ENCODE data around the genes SHANK1, ACP4, KLK1, KLK14, VSIG10L, SIGLEC10 and ZNF649.

DNA sequence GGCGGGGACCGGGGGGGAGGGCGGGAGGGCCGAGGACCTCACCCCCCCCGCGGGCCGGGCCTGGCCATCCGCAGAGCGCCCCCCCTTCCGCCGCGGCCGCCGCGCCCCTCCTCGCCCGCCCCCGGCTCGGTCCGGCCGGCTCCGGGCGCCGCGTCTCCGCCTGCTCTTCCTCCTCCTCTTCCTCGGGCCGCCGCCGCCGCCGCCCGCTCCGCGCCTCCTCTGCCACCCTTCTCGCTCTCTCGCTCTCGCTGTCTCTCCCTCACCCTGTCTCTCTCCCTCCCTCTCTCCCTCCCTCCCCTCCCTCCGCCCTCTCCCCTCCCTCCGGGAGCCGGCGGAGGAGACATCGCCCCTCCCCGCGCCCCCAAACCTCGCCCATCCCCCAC lies at the start of gene SHANK1:
TSS of gene SHANK1 (minus strand) at position 256 of the 383 bp plus-strand sequence.
- RRBS, 2 experiments: 6% methylated on average over 27 to 28 of the region's 46 CpGs

DNA sequence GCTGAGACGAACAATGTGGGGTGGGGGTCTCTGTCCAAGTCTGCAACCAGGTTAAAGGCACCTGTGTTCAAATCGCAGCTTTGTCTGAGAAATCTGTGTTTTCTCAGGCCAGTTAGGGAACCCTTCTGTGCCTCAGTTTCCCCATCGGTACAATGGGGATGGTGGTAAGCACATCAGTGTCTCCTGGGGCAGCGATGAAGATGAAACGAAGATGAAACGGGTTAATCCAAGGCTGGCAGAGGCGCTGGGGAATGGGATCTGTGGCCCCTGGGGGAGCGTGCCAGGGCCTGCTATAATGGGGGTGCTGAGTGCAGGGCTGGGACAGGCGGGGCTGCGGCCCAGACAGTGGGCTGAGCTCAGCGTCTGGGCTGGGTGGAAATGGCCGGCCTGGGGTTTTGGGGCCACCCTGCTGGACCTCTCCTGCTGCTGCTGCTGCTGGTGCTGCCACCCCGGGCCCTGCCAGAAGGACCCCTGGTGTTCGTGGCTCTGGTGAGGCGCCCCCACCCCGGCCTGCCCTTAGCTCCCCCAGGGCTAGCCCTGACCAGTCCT lies at the start of gene ACP4:
TSS of gene ACP4 (plus strand) at position 379 of the 549 bp plus-strand sequence.
- RRBS, 2 experiments: 81 to 85% methylated on average over 4 of the region's 16 CpGs

DNA sequence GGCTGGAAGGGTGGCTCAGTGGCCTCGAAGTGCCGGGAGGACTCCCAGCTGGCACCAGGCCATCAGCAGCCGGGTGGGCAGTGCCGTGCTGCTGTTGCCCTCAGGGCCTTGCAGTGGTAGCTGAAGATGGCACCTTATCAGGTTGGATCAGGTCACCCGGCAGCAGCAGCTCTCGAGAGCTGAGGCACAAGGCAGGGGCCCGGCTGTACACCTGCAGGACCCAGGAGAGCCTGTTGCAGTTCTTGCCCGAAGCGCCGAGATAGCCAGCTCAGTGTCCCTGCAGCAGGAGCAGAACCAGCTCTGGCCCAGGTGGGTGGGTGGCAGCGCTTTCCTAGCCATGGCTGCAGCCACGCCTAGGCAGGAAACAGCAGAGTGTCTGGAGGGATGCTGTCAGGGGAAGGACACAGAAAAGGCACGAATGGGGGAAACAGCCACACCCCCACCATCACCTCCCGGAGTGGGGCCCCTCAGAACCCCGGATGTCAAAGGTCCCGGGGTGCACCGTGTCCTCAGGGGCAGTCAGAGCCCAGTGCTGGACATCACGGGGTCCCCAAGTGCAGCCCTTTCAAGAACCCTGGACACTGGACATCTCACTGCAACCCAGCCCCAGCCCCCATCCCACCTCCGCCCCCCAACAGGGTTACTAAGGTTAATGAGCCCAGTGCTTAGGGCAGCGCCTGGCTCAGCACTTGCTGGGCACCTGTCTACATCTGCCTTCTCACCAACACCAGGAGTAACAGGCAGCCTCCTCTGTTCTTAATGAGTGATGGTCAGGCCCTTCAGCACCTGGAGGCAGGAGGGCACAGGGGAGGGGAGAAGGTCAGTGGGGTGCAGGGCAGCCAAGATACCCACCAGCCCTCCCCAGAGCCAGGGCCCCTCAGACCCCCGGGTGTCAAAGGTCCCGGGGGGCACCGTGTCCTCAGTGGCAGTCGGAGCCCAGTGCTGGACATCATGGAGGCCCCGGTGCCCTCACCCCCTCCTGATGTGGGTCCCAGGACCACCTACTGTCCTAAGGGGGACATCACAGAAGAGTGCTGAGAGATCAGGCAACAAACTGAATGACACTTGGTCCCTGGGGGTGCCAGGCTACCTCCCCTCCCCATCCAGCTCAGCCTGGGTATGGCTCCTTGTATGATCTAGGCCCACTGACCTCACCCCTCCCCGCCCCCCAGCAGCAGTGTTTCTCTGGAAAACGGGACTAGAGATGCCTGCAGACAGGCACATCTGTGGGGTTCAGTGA lies 8.8 kb downstream of the ACP4 start:
- RRBS, 2 experiments: 96 to 98% methylated on average over 9 of the region's 27 CpGs

DNA sequence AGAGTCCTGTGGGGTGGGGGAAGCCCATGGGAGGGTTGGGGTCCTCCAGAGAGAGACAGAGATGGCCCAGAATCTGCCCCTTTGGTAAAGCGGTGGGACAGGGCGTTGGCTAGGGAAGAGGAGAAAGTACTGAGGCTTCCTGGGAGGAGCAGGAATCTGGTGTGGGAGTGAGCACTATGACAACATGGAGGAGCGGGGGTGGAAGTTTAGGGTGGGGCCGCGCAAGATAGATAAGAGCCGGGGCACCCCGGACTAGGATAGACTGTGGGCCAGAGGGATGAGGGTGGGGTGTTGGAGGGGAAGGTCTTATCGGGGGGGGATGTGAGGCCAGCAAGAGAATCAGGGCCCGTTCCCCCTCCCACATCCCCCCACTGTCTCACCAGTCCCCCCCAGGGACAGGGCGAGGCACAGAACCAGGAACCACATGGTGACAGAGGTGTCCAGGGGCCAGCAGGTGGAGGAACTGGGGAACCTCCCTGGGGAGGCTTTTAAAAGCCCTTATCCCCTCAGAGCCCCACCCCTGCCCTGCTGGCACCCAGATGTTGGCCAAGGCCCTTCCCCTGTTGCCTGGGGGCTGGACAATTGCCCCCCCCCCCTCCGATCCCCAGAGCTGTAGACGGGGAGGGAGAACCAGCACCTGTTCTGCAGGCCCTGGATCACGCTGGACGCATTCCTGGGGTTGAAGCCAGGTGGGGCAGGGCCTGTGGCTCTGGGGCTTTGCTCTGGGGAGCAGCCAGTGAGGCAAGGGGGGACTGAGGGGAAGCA lies at the start of gene KLK1:
TSS of gene KLK1 (minus strand) at position 465 of the 765 bp plus-strand sequence.
- RRBS, 2 experiments: no CpG with 5 or more reads among the region's 14 CpGs

DNA sequence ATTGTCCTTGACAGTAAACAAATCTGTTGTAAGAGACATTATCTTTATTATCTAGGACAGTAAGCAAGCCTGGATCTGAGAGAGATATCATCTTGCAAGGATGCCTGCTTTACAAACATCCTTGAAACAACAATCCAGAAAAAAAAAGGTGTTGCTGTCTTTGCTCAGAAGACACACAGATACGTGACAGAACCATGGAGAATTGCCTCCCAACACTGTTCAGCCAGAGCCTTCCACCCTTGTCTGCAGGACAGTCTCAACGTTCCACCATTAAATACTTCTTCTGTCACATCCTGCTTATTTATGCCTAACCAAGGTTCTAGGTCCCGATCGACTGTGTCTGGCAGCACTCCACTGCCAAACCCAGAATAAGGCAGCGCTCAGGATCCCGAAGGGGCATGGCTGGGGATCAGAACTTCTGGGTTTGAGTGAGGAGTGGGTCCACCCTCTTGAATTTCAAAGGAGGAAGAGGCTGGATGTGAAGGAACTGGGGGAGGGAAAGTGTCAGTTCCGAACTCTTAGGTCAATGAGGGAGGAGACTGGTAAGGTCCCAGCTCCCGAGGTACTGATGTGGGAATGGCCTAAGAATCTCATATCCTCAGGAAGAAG lies 3.8 kb upstream of the KLK3 start:
- RRBS, 2 experiments: no CpG with 5 or more reads among the region's 8 CpGs

DNA sequence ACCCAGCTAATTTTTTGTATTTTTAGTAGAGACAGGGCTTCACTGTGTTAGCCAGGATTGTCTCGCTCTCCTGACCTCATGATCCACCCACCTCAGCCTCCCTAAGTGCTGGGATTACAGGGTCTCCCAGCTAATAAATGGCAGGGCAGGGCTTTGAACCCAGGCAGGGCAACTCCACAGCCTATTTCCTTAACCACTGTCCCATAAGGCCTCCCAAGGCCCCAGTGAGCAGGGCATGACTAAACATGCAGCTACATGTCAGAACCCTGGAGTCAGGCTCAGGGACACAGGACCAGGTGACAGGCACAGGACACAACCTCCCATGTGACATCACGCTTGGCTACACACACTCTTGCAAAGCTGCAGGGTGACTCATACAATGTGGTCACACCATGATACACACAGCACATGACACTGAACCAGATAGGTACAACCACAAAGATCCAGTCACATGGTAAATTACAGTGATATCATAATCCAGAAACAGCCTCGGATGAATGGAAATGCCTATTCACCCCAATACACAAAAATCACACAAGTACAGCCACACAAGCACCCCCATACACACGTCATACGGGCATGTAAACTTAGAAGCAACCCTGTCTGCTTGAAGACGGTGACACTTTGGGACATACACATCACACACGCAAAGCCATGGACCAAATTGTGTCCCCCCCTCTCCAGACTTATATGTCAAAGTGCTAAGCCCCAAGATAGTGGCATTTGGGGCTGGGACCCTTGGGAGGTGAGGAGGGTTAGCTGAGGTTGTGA lies 14.6 kb downstream of the KLK4 start:
- RRBS, 2 experiments: no CpG with 5 or more reads among the region's 7 CpGs

DNA sequence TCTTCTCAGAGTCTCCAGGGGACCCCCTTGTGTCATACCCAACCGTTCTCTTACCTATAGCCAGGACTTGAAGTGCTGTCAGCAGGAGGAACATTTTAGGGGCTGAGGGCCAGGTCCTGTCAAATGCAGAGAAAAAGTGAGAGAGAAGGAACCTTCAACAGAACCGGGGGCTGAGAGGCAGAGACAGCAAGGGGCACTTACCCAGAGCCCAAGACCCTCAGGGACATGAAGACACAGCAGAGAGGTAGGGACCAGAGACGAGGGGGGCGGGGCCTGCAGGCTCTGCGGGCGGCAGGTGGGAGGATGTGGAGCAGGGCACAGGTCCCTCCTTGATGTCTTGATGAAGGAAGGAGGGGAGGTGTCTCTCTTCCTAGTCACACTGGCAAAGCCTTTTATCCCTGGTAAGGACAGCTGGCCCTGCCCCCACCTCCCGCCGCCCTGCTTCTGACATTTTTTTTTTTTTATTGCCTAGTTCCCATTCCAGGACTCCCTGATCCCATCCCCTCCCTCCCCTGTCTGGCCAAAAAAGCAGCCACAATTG lies at the start of gene KLK14:
TSS of gene KLK14 (minus strand) at position 367 of the 541 bp plus-strand sequence.
- RRBS, 2 experiments: no CpG with 5 or more reads among the region's 8 CpGs

DNA sequence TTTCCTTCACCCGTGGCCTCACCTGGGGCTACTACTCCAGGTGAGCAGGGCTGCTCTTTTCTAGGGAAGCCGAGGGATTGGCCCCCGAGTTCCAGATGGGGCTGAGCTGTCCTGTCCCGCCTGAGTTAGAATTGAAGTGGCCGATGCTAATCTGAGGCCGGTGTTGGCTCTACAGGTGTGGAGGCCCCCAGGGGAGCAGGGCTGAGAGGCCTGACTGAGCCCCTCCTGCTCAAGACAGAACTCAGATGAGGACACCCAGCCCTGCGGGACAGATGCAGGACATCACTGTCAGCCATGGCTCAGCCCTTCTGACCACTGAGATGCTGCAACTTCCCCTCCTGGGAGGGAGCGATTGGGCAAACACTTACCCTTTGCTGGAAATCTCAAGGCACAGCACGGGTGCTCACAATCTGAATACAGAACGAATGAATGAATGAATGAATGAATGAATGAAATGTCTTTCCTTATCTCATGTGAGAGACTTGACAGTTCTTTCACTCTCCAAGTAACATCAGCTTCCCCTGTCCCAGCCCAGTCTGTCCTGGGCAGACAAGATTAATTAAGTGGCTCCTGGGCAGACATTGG lies 3.6 kb upstream of the SIGLEC7 start:
- RRBS, 2 experiments: no CpG with 5 or more reads among the region's 10 CpGs

DNA sequence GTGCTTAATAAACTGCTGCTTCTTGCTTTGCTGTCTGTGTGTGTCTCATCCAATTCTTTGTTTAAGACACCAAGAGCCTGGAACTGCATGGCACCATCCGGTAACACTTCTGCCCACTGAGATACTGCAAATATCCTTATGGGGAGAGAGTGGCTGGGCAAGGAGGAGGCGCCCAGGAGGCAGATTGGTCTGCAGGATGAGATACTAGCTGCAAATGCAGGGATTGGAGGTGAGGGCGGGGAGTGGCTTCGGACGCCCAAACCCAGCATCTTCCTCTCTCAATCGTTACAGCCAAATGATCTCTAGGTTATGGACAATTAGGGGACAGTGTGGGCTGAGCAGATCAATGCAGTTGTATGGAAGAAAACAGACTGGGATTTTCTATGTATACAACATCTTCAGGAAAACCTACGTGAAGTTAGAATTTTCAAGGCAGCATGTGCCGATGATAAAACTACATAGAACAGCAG lies 1.6 kb upstream of the SIGLEC7 start:
- RRBS, 2 experiments: no CpG with 5 or more reads among the region's 8 CpGs

DNA sequence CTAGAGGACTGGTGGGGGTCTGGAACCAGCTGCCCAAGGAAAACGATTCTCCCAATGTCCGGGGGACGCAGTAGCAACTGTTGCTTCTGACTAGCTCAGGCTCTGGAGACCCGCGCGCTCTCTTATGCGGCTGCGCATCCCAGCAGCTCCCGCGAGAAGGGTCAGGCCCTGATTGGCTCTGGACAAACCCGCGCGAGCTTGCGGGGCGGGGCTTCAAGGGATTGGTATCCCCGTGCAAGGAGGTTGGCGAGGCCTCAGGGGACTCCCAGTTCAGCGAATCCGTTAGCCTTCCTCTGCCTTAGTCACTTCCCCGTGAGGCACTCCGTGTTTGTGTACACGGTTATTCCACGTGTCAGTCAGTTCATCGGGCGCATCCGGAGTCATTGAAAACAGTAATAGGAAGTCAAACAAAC lies 20.2 kb downstream of the SIGLECL1 start:
- RRBS, 2 experiments: no CpG with 5 or more reads among the region's 26 CpGs

DNA sequence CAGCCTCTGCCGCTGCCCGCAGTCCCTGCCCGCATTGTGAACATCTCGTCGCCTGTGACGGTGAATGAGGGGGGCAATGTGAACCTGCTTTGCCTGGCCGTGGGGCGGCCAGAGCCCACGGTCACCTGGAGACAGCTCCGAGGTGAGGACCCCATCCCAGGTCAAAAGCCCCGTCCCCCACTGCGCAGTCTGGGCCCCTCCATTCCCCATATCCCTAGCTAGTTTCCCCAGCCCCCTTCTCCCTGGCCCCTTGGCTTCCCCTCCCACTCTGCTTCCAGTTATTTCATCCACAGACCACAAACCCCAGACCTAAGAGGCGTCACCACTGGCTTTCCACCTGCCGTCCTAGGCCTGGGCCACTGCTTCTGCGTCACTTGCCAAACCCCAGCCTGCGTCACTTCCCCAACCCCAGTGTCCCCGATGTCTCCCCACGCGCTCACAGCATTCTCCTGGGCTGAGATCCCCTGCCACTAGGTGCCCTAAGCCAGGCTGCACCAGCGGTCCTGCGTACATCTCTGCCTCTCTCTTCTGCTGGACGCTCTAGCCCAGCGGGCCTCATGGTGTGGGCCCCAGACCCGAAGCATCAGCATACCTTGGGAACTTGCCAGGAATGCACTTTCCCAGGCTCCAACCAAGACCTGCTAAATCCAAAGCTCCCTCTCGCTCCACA lies 14.0 kb downstream of the IGLON5 start:
- RRBS, 2 experiments: no CpG with 5 or more reads among the region's 25 CpGs

DNA sequence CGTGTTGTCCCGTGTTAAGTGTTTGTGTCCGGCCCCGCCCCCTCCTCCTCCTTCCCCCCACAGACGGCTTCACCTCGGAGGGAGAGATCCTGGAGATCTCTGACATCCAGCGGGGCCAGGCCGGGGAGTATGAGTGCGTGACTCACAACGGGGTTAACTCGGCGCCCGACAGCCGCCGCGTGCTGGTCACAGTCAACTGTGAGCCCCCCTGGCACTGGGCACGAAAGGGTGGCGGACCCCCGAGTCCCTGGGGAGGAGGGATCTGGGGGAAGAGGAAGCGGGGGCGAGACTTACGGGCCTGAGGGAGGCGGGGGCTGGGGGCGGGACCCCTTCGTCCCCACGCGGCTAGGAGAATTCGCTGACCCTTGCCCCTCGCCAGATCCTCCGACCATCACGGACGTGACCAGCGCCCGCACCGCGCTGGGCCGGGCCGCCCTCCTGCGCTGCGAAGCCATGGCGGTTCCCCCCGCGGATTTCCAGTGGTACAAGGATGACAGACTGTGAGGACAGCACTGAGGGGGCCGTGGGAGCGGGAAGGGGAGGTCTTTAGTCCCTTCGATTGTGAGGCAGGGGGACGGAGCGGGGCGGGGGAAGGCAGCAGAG lies 15.1 kb downstream of the VSIG10L start:
- RRBS, 2 experiments: 85 to 94% methylated on average over 3 of the region's 49 CpGs

DNA sequence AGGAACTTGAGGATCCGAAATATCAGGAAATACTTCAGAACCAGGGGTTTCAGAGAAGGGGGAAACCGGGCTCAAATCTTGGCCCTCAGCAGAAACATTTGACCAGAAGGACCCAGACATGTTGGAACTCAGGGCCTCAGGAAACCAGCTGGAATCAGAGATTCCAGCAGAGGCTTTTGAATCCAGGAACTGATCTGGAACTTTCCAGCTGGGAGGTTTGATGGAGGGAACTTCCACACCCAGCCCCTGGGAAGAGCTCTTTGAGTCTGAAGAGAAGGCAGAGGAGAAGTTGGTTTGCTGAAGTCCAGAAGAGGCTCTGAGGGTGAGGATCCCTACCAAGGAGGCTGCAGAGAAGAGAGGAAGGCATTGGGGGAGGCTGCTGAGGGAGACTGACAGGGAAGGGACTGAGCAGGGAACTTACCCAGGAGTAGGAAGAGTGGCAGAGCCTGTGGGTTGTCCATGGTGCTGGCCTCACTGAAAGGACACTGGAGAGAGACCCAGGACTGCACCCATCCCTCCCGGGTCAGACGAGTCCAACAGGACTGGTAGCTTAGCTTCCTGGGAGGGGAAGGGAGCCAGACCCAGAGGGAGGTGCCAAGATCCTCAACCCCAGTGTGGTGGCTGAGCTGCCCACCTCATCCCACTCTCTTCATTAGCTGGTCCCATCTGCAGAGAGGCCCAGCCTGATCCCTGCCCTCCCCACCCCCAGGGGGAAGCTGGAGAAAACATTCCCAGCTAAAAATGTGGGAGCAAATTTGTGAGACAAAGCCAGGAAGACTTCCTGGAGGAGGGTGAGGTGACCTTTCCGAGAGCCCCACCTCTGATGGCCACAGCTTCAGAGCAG lies at the start of gene VSIG10L:
TSS of gene VSIG10L (minus strand) at position 476 of the 844 bp plus-strand sequence.
- RRBS, 2 experiments: no CpG with 5 or more reads among the region's 5 CpGs

DNA sequence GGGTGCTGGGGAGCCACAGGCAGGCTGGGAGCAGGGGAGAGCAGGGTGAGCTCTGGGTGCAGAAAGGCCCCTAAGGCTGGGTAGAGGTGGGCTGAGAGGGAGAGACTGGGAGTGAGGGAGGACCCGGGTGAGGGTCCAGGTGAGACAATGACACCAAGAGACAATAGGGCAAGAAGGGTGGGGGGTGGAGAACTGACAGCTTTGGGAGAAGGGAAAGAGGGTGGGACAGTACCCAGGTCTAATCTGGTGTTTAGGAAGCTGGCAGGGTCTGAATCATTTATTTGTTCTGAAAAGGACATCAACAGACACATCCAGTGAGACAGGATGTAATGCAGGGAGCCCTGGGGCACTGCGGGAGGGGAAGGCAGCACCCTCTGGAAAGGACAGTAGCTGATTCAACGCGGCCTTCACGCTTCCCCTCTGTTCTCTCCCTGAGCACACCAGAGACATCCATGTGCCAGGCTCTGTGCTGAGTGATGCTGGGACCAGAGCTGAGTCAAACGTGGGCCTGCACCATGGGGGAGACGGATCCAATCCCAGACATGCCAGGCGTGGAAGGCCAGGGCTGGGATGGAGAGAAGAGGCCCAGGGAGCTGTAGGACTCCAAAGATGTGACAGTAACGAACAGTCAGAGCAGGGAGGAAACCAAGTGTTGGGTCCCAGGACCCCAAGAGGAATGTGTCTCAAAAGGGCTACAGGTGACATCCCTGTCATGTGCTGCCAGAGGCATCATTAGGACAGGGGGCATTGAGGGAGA lies 2.0 kb downstream of the ETFB start:
- RRBS, 2 experiments: no CpG with 5 or more reads among the region's 9 CpGs

DNA sequence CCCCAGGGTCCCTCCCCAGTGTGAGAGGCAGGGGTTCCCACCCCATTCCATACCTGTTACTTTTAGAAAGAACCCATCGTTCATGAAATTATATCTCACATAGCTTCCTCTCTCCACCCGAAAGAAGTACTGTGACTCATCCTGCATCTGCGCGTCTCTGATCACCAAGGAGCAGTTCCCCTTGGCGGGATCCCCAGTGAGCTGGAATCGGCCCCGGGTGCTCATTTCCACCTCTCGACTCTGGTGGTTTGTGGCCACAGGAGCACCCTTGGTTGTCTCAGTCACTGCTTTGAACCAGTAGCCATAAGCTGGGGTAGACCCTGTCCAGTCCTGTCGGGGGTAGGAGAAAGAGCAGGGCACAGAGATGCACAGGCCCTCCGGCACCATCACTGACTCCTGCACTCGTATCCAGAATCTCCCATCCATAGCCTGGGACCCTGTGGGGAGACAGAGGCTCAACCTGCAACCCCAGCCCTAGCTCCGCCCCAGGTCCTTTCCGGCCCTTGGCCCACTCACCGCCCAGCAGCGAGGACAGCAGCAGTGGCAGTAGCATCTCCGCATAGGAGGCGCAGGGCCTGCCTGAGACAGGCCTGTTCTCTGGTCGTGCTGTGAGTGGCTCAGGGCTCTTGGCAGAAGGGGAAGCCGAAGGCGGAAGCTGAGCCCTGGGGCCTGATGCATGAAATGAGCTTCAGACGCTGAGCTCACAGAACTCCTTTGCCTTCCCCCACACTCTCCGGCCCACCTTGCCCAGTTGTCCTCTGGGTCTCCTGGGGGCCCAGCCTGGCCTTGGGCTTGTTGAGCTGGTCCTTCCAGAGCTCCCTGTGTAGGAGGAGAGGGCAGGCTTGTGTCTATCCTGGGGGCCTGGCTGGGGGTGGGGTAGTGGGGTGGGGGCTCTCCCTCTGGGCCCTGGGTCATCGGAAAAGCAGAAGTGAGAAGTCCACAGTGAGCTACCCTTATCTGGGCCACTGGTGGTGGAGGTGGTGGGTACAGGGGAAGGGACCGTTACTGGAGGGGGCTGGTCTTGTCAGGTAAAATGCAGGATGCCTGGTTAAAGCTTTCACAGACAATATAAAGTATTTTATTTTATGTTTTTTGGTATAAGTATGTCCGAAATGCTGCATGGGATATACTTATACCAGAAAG lies at the start of gene SIGLEC10:
TSS of gene SIGLEC10 (minus strand) at position 614 of the 1,143 bp plus-strand sequence.
- RRBS, 2 experiments: no CpG with 5 or more reads among the region's 25 CpGs

GRCh38 chr19:51549538-51550392 lies 18.3 kb upstream of the SIGLEC6 start:
- RRBS, 2 experiments: no CpG with 5 or more reads among the region's 8 CpGs

DNA sequence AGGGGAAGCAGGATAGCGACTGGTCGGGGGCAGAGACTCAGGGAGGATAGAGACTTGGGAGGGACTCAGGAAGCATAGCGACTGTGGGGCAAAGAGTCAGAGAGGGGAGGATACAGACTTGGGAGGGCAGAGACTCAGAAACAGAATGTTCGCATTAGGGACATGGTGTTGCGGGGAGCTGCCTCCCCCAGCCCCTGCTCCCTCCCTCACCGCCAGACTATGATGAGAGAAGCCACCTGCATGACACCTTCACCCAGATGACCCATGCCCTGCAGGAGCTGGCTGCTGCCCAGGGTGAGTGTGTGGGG lies 1.1 kb downstream of the SPACA6 start:
- RRBS, 2 experiments: no CpG with 5 or more reads among the region's 6 CpGs

GRCh38 chr19:51735956-51736694 lies 12.3 kb upstream of the HAS1 start:
- RRBS, 2 experiments: 100% methylated on average over 1 of the region's 13 CpGs; no CpG with 5 or more reads in 1 of the 2 experiments

- RRBS, 2 experiments: no CpG with 5 or more reads among the region's 9 CpGs
Observed at GRCh38 chr19:51771304-51771901, 10.4 kb downstream of the FPR2 start.

GRCh38 chr19:51904740-51905469 lies at the start of gene ZNF649:
Gene ZNF649 (minus strand): TSS chr19:51905017.
- RRBS, 2 experiments: no CpG with 5 or more reads among the region's 31 CpGs

Measured in NT2/D1 (cell line).